Measurements from ENCODE around the genes GSX1 and CDX2.

GRCh38 chr13:27018645-27019123, 152.9 kb downstream of the USP12 start:
- PRO-cap: no peak
- RAMPAGE, long total RNA, 4 experiments: no peak in any of the 4 experiments

GRCh38 chr13:27100299-27100902, 71.2 kb downstream of the USP12 start:
- PRO-cap: no peak
- RAMPAGE, long total RNA, 4 experiments: no peak in any of the 4 experiments

GRCh38 chr13:27132540-27133385, 38.8 kb downstream of the USP12 start:
- PRO-cap: no peak
- RAMPAGE, long total RNA, 4 experiments: no peak in any of the 4 experiments

DNA sequence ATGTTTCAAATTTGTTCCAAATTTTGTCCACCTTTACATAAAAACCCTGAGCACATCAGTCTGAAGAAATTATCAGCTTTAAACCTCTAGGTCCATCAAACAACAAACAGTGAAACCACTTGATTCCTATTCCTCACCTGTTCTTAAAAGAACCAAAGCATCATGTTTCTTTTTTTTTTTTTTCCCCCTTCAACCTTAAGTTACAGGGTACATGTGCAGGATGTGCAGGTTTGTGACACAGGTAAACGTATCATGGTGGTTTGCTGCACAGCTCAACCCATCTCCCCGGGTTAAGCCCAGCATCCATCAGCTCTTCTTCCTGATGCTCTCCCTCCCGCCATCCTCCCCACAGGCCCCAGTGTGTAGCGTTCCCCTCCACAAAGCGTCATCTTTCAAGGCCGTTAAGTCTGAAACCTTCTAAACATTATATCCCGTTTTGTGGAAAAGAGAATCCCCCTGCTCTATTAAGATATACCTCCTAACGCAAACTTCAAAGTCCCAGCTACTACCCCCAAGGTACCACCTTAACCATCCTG, 10.9 kb downstream of the USP12 start:
- PRO-cap: no peak
- RAMPAGE, long total RNA, 4 experiments: no peak in any of the 4 experiments

DNA sequence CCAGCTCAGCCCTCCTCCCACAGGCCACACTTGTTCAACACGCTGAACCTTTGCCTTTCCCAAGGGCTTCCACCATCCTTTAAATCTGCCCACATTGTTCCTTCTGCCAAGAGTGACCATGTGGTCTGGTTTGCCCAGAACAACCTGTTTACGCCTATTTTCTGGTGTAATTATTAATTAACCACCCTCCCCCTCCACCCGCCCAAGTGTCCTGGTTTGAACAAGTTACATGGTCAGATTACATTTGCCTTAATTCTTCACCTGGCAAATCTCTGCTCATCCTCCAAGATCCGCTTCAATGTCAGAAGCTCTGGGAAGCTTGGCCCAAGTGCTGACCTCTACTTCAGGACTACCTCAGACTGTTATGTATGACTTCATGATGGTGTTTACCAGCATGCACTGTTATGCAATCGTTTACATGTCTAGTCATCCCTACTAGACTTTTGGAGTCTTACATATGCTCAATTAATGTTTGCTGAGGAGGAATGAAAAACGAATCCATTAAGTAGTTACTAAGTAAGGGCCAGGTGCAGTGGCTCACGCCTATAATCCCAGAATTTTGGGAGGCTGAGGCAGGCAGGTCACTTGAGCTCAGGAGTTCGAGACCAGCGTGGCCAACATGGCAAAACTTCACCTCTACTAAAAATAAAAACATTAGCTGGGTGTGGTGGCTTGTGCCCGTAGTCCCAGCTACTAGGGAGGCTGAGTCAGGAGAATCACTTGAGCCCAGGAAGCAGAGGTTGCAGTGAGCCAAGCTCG, 12.2 kb upstream of the USP12 start:
- PRO-cap: no peak
- RAMPAGE, long total RNA, 4 experiments: no peak in any of the 4 experiments

DNA sequence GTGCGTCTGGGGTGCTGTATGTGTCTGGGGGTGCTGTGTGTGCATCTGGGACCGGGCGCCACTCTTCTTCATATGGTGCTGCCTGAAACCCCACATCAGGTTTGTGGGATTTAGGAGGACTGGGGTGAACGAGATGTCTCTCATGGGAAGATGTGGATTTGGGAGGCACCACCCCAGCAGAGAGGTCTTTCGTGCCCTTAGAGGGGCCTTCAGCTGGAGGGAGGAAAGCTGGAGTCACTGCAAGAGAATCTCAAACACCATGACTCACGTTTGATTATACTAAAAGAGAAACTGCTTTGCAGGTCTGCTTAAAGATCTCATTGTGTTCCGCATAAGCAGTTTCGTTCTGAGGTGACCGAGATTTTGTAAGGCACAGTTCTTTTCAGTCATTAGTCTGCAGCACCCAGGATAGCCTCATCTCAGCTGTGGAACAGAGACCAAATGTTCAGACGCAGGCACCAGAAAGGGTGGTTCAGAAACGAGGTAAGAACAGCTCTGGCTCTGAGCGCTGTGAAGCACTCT, 71.3 kb upstream of the GTF3A start:
- PRO-cap: no peak
- RAMPAGE, long total RNA, 4 experiments: no peak in any of the 4 experiments

DNA sequence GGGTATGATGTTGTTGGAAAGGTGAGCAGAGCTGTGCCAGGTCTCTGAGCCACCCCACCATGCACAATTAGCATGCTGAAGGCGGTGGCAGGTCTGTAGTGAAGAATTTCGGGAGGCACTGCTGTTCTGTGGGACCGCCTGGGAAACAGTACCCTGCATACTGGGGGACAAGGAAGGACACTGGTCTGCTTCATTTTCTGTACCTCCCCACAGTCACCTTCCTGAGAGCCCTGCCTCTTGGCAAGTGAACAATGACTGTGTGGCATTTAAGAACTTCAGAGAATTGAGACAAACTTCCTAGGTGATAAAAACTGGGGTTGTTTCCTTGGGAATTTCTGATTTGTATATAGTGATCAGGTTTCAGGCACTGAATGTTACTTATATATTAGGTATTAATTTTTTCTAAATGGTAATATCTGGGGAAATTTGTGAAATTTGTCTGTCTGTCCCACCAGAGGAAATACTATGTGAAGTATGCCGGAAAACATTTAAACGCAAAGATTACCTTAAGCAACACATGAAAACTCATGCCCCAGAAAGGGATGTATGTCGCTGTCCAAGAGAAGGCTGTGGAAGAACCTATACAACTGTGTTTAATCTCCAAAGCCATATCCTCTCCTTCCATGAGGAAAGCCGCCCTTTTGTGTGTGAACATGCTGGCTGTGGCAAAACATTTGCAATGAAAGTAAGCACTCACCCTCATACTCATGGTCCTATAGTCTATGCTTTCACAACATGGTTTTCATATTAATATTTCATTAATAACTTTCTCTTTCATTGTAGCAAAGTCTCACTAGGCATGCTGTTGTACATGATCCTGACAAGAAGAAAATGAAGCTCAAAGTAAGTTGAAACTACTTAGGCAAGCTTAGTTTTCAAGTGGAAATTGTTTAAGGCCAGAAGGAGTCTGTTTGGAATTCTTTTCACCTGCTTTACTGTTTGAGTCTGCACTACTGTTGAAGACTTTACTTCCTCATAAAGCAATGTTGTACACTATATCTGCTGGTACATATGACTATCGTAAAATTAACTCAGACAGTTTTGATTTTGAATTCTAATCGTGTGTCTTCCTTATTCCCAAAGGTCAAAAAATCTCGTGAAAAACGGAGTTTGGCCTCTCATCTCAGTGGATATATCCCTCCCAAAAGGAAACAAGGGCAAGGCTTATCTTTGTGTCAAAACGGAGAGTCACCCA, 10.3 kb downstream of the GTF3A start:
- PRO-cap: no peak
- RAMPAGE, long total RNA, 4 experiments: no peak in any of the 4 experiments

- PRO-cap: no peak
- RAMPAGE, long total RNA, 4 experiments: no peak in any of the 4 experiments
Observed at GRCh38 chr13:27504029-27504793, 53.8 kb upstream of the MTIF3 start.

DNA sequence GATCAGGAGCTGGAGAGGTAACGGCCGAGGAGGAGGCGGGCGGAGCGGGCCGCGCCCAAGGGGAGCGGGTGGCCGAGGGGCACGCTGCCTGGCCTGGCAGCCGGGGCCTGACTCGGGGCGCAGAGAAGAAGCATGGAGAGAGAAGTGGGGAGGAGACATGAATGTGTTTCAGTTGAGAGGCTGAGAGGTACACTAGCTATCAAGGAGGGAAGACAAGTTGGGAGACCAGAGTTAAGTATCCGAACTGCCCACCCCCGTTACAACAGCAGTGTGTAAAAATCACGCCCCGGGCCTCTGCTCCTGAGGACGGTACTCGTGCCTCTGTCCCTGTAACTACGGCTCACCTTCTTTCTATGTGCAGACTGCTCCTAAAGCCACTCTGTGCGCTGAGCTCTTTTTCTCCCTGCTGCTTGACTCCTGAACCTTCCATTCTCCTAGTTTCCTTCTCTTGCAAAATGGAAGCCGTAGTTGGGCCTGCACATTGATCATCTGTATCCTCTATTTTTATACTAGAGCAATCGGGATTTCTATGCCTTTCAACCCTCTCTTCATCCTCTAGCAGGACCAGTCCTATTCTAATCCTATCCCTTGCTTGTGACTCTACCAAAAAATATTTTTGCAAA, 412 bp downstream of the POLR1D start:
- PRO-cap: no peak
- RAMPAGE, long total RNA, 4 experiments: no peak in any of the 4 experiments

DNA sequence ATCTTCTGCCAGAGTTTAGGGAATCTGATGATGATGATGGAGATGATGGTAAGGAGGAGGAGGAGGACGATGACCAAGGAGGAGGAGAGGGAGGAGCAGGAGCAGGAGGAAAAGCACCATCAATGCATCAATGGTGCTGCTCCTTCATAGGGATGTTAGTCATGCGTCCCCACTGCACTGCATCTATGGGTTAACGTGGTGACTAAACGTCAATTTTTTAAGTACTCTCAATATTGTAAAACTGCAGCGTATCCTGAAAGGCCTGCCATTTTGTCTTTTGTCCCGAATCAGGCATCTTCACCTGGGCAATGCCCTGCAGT, 64.8 kb upstream of the GSX1 start:
- PRO-cap: no peak
- RAMPAGE, long total RNA, 4 experiments: no peak in any of the 4 experiments

DNA sequence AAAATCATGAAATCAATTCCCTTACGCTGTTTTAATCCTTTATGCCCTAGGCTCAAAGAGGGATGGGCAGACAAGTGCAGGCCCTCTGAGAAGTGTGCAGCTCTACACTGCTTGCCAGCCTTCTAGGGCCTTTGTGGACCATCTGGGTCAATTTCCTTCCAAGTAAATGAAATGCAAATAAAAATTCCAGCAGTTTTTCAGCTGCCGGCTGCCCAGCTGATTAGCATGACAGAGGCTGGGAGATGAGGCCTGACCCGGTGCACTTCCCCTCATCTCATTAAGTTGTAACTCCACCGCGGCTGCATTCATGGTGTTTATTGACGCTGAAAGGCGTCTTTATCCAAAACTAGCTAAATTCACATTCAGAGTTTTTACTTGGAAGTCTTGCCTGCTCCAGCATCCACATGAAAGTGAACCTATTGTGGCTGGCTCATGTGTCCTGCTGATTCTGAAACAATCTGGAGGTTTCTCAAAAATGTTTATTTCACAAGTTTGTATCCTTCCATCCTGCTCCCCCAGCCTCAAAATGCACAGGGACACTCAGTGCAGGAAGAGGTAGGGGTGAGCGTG, 47.4 kb upstream of the GSX1 start:
- PRO-cap: unidirectional peak, plus-strand start at position 194 of the sequence
- RAMPAGE, long total RNA, 4 experiments: no peak in any of the 4 experiments

GRCh38 chr13:27792265-27792828, at the start of gene GSX1:
Gene GSX1, plus strand, starts transcription at chr13:27792483.
- PRO-cap: no peak
- RAMPAGE, long total RNA, 4 experiments: no peak in any of the 4 experiments

DNA sequence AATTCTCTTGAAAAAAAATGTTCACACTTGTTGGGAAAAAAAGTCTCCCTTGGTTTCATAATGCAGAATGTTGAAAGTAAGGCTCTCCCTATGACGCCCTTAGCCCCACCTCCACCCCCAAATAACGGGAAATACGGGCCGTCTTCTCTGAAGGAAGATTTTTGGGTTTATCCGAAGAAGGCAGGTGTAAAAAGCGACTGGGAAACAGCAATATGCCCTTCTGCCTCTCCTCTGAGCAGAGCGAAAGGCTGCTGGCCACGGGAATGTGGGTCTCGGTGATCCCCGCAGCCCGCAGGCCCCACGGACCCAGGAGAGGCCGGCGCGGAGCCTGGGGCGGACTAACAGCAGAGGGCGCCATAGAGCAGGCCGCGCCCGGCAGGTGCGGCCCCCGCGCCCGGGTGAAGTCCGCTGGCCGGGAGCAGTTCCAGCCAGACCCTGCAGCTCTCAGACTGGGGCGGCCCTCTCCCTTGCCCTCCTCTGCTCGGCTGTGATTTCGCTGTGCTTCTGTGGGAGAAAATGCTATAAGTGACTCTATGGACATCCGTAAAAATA, 37.6 kb downstream of the GSX1 start:
- PRO-cap: no peak
- RAMPAGE, long total RNA, 4 experiments: no peak in any of the 4 experiments

GRCh38 chr13:27851082-27852186, 59.2 kb downstream of the GSX1 start:
- PRO-cap: no peak
- RAMPAGE, long total RNA, 4 experiments: no peak in any of the 4 experiments

GRCh38 chr13:27969083-27970038, at the start of gene CDX2:
Gene CDX2, minus strand, starts transcription at chr13:27969315.
- PRO-cap: unidirectional peak, minus-strand start at chr13:27969161
- RAMPAGE, long total RNA, 4 experiments: start-site peak on the minus strand in 1 of 4 experiments, at chr13:27969160-27969169 at its widest, 6 reads per replicate

DNA sequence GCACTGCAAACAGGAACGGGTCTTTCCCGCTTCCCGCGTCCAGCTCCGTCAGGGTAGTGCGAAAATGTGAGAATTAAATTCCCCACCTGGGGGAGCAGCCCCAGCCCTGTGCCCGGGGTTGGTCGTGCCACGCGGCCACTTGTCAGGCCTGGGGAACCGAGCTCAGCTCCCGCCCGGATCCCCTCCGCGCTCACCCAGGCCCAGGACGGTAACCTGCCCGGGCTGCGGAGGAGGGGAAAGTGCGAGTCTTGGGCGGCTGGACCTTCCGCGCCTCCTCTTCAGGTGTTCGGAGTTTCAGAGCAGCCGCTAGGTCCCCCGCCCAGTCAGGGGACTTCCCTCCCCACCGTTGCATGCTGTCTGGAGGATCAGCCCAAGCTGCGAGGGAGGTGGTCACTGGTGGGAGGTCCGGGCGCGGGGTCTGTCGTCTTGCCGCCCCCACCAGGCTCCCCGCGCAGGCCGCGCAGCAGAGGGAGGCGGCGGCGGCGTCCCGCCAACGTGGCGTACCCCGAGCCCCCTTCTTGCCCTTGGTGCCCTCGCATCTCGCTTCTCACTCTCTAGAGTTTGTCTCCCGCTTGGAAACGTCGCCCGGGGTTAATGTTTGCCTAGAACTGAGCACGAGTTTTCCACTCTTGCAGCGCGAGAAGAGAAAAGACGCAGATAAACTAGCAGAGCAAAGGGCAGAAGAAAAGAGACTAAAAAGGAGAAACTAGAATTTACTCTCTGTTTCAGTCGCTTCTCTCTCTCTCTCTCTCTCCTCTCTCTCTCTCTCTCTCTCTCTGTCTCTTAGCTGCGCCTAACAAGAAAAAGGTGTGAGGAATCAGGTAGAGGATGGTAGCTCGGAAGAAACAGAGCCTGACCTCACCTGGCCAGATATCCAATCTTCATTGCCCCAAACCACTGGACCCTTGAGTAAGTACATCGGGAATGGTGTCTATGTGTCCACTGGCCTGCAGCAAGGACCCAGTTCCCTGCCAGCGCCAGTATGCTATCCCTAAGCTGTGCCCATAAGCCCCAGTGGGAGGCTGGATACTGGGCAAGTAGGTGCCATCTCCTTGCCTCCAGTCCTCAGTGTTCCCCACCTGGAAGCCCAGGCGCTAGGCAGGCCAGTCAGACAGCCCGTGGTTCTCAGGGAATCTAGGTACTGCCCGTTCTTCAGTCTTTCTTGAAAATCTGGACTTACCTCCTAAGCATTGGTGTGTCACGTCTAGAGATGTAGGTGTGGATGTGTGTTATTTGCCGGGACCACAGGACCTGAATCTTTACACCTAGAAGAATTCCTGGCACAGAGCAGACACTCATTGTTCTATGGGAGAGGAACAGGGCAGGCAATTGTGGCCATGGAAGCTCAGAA, 7.7 kb downstream of the URAD start:
- PRO-cap: no peak
- RAMPAGE, long total RNA, 4 experiments: no peak in any of the 4 experiments

- PRO-cap: no peak
- RAMPAGE, long total RNA, 4 experiments: start-site peak on the plus strand in 1 of 4 experiments, at chr13:28183410-28183796 at its widest, 9 reads per replicate
Observed at GRCh38 chr13:28183205-28183678, 44.9 kb downstream of the PAN3 start.

GRCh38 chr13:28214216-28214455, 75.8 kb downstream of the PAN3 start:
- PRO-cap: no peak
- RAMPAGE, long total RNA, 4 experiments: no peak in any of the 4 experiments

DNA sequence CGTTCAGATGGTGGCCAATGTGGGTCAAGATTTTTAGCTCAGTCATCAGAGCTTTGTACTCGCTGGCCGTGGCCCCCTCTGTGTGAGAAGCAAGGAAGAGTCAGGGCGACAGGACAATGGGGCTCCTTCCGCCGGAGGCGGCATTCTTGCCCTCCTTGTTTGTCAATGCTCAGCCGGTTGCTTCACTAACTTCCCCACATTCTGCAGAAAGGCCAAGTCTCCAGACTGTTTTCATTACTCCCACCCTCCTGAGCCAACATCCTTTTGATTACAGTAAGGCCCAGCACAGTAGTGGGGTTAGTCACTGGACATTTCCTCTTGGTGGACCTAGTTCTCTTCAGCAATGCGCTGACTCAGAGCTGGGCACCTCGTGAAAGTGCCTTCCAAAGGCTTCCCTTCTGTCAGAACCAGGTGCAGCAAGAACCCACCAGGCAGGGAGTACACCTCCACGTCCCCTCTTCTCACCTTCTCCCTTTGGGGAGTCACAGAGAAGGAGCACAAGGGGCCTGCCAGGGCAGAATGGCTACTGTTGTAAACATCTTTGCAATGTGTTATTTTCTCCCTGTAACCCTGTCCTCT, 165.2 kb downstream of the FLT1 start:
- PRO-cap: no peak
- RAMPAGE, long total RNA, 4 experiments: no peak in any of the 4 experiments

GRCh38 chr13:28429488-28430502, 65.1 kb downstream of the FLT1 start:
- PRO-cap: no peak
- RAMPAGE, long total RNA, 4 experiments: no peak in any of the 4 experiments